Temporal lobe (tissue), 2 donors: Measurements from ENCODE around the genes XRN1, PAQR9 and CHST2.

DNA sequence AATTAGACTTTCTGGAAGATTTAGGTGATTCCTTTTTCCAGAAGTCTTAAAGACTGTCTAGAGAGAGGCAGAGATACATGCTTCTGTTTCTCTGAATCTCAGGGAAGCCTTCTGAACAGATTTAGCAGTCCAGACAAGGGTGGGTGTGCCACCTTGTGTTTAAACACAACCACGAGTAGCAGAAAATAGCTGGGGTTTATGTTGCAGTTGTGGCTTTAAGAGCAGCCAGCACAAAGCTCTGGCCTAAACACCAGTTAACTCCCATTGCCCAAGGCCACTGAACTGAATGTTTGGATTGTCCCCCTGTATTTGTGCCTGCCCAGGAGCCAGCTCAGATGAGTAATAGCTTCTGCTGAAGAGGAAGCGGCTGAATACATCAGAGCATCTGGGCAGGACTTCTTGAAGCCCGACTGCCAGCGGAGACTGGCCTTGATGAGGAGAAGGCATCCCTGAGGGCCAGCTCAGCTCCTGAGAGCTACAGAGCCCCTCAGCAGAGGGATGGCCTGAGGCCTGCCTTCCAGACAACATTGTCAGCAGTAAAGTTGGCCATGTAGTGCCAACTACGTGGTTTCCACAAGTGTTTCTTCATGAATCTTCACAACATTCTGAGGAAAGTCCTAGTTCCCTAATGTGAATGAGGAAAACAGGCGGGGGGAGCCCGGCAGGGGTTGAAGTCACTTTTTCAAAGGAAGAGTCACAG lies 65.9 kb upstream of the ZBTB38 start:
- RAMPAGE, long total RNA: no peak

GRCh38 chr3:141323865-141324562 lies 44.3 kb upstream of the ZBTB38 start:
- RAMPAGE, long total RNA: no peak

GRCh38 chr3:141331653-141332403 lies 36.5 kb upstream of the ZBTB38 start:
- RAMPAGE, long total RNA: no peak

DNA sequence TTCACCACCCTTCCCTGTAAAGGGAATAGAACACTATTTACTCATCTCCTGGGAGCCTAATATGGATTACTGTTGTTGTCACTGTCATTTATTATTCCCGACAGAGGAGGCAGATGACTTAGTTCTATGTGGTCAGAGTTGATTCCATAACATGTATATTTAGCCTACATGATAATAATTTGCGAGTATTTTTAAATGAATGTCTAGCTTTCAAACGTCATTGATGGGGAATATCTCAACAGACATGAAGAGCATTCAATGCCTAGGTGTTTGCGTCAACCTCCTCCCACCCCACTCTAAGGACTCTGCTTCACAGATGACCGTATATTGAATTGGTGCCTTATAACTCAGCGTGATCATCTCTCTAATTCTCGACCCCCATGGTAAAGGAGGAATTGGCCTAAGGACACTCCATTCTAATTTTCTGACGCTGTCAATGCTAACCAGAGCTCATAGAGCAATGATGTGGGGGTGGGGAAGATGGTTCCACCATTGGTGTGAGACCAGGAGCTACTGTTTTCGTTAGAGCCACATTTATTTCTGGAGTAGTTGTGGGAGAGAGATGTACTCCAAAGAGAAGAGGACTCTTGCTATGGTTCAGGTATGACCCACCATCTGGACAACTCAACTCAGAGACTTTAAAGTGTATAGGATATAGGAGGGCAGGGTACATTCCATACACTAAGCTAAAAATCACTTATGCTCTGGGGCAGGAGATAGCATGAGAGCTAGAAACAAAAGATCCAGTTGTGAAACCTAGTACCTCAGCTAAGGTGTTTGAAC lies 16.2 kb downstream of the ZBTB38 start:
- RAMPAGE, long total RNA: no peak

- RAMPAGE, long total RNA: no peak
Observed at GRCh38 chr3:141421521-141421975, 53.2 kb downstream of the ZBTB38 start.

DNA sequence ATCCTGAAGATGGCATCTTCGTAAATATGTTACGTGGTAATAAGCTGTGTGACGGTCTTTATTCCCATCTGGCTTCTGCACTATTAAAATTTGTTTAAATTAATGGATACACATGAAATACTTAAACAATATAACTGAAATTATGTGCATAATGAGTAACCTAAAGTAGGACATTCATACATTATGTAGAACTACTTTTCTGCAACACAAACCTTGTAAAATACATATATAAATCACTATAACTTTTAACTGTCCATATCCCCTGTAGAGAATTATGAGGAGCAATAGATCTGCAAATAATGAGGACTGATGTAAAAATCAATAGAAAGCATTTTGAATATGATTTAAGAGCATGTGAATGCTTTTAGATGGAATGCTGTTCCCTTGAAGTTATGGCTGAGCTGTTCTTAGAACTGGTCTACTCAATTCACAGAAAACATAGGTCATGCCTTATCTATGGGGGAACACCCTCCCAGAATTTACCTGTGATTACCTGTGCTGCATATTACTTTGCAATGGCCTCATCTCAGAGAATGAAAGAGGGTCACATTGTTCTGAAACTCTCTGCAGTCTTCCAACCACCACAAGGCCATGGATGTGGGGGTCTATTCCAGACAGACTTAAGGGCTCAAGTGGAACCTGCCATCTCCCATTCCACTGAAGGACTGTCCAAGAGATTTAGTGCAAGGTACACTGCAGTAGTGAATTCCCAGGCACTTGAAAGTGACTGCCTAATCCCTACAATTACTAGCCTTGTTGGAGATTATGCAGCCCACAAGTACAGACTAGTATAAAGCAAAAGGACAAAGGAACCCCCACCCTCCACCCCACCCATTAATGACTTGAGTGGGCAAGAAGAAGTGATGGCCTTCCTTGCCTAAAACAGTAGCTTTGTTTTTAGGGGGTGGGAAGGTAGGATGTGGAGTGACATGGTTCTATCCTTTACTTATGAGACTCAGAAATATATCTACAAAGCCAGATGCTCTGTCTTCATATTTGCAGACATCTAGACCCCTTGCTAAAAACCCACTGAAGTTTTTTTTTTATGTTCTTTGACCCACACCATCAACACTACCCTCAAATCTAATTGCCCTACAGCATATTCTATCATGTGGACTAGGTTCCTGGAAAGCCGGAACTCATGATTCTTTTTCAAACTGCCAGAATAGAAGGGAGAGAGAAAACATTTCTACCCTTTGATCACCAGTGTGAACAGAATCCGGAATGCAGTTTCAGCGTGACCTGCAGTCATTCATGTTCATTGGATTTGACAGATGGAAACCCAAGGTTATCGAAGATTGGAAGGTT lies 40.0 kb upstream of the RASA2 start:
- RAMPAGE, long total RNA: no peak

DNA sequence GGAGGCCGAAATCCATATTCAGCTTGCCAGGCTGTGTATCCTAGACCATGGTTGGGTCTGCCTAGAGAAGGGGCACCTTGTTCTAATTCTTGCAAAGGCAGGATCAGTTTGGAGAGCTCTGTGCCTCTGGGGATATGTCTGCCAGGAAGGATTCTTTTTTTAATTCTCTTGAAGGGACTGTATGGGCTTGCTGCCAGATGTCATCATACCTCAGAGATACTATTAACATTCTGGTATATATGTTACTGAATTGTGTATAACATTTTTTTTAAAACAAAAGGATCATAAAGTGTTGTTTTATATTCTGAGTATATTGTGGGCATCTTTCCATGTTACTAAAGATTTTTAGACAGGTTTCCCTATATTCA lies 2.4 kb downstream of the ATP1B3 start:
- RAMPAGE, long total RNA: no peak

DNA sequence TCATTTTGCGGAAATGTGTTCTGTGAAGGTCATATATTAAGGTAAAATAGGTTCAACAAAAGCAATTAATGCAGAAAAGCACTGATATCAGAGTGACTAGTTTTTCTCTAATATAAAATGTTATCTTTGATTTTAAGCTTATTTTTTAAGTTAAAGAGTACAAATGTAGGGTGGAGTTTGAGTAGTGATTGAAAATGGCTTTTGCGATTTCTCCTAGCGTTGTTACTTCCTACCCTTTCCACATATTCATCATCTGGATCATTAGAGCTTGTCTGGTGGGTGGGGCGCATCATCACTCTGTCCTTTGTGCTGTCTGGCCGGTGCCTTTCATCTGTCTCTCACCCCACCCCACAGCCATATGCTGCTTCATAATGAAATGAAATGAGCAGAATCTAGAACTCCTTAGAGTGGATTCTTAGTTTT lies 44.2 kb downstream of the ATP1B3 start:
- RAMPAGE, long total RNA: no peak

- RAMPAGE, long total RNA: no peak
Observed at GRCh38 chr3:141925284-141926343, 49.2 kb downstream of the ATP1B3 start.

GRCh38 chr3:142210542-142211183 lies 14.7 kb downstream of the GK5 start:
- RAMPAGE, long total RNA: no peak

- RAMPAGE, long total RNA: start-site peak on the minus strand at chr3:142447987-142448040, 868 and 38 reads in 2 replicates
Observed at GRCh38 chr3:142447880-142448556, at the start of gene XRN1. Gene XRN1 (minus strand): TSS chr3:142448037.

DNA sequence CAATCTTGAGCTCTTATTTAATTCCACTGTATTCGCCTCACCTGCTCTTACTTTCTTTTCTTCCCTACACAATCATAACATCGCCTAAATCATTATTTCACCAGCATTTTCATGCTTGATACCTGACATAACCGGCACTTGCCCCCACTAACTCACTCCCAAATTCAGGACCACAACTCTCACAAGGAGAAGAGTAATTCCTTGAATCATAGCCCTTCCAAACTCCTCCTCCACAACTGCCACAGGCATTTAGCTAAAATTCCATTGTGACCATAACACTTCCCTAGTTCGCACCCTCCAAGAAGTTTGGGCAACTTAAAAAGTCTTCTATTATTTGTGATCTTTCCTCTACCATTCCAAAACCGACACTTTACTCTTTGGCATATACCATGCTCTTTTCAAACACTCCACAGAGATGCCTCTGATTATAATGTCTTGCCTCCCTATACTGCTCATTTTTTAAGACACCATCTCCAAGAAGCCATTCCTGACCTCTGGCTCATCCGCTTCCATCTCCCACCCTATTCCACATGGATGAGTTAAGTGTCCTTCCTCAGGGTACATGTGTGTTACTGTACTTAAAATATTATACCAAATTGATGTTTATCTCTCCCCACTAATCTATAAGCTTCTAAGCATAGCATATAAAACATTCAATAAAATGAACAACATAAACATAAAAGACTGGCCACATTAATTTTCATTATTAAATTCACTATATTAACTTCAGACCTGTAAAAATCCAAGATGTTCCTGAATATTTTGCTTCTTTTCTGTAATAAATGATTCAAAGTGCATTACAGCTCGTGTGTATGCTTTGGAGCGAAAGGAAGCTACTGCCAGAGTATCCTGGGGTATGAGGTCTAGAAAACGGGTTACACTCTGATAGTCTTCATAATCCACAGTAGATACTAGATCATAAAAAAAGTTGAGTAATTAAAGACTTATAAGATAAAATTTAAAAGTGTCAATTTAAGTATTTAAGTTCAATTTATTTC lies 59.7 kb upstream of the XRN1 start:
- RAMPAGE, long total RNA: no peak

GRCh38 chr3:142820945-142821236 lies 68.0 kb downstream of the PCOLCE2 start:
- RAMPAGE, long total RNA: no peak

DNA sequence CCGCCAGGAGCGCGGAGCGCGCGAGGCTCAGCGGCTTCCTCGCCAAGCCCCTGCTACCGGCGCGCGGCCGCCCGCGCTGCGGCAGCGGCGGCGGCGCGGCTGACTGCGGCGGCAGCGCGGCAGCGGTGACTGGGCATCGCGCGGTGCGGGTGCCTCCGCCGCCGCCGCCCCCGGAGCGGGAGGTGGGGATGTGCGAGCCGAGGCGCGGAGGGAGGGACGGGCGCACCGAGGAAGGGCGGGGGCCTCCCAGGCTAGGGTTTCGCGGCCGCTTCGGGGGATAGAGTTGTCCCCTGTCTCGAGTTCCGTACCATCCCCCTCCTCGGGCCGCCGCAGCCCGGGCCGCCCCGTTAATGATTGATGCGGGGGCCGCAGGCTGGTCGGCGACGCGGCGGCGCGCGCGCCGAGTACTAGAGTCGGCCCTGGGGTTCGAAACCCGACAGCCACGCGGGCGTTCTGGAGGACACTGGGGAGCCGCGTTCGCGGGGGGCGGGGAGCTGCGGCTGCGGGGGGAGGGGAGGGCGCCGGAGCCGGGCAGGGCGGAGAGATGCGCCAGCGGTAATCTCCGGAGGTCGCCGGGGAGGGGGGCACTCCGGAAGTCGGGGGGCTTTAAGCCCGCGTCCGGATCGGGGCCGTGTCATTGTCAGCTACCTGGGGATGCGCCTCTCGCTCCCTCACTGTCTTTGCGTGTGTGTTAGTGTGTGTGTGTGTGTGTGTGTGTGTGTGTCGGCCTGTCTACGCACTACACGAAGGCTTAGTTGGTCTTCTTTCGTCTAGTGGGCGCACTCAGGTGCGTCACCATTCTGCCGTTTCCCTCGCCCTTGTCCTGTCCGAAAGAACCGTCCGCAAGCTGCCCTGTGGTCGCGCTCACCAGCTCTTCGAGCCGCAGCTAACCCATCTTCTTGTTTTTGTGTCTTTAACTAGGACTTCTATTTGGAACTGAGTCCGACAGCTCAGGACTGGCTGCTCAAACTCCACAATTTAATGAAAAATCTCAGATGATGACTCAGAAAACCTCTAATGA lies at the start of gene PAQR9:
Gene PAQR9 (minus strand): TSS at position 131 of the 1,021 bp plus-strand sequence.
- RAMPAGE, long total RNA: no peak

DNA sequence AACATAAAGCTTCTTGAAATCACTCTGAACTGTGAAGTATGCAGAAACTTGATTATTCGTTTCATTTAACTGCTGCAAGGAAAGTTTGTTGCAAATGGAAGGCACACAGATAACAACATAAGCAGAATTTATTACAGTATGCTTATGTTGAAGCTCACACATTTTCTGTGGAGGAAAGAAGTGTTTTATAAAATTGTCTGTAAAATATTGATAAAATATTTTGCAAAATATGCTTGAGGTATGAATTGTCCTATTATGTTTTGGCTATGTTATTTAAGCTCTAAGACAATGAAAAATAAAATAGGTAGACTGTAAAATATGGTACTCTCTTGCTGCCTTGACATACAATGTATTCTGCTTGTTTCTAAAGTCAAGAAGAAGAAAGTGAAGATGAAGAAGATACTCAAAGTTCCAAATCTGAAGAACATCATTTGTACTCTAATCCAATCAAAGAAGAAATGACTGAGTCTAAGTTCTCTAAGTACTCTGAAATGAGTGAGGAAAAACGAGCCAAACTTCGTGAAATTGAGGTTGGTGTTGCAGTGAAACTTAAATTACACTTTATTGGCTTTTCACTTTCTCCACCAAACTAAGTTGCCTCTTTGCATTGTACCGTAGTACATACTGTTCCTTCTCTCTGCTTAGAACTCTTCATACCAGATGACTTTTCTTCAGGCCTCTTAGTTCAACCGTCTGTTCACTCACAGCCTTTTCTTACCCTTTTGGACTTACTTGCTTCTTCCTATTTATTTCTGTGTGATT lies 41.6 kb downstream of the U2SURP start:
- RAMPAGE, long total RNA: no peak

DNA sequence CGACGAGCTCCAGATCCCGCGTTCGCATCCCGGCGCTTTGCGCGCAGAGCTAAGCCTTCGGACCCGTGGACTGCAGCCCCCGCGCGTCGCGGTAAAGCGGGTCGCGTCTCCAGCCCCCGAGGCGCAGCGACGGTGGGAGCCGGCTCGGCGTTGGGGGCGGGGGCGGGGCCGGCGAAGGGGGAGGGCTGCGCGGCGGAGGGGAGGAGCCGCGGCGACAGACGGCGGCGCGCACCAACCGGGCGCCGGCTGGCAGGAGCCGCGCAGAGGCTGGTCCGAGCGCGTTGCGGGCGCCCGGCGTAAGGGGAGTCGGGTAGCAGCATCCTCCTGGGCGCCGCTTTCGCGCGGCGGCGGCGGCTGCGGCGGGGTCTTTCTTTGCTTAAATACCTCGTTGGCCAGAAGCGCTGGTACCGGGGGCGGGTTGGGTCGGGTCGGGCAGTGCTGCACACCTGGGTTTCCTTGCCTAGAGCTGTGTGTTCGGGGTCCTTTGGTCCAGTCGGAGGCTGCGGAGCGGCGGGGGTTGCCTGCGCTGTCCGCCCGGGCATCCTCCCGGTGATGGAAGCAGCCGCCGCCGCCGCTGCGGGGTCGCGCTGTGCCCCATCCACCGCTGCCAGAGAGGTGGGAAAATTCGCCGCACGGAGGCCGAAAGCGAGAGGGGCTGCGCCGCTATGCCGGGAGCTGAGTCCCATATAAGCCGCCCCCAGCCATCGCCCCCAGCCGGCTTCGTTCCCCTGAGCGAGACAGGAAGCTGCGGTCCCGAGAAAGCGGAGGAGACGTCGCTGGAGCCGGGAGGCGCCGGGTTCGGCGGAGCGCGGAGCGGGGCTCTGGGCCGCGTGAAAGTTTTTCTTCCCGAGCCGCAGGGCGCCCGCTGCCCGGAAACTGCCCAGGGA lies at the start of gene CHST2:
Gene CHST2 (plus strand): TSS at position 261 of the 887 bp plus-strand sequence.
- RAMPAGE, long total RNA: no peak

- RAMPAGE, long total RNA: no peak
Observed at GRCh38 chr3:143139696-143140222, 20.2 kb downstream of the CHST2 start.

DNA sequence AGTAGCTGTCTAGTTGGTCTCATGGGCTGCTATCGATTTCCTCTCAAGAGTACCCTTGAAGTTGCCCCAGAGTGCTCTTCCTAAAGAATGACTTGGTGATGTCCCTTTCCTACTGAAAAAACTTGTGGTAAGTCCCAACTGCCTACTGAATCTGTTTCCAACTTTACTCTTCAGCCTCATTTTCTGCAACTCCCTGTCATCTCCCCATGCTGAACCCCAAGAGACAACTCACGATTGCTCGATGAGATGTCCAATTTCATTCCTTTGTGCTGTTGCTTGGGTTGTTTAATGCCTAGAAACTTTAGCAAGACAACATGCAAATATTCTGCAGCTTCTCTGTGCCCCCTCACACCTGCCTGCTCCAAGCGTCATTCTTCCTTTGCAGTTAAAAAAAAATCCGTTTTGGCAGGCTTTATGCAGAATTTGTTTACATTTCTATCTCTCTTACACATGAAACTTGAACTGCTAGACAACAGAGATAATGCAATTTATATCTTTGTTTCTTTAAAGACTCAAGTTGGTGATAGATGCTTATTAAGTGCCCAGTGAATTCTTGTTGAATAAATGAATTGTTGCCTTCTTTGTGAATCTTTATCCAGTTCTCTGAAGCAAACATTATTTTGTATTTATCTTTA lies 53.1 kb downstream of the CHST2 start:
- RAMPAGE, long total RNA: no peak

- RAMPAGE, long total RNA: no peak
Observed at GRCh38 chr3:143970691-143971591, 682 bp upstream of the DIPK2A start.

GRCh38 chr3:144502263-144502821 lies 530.7 kb downstream of the DIPK2A start:
- RAMPAGE, long total RNA: no peak